ENCODE measurements around a stretch of chr10.

GRCh38 chr10:19941070-19941669, 124.9 kb downstream of the PLXDC2 start:
- RRBS: no CpG with 5 or more reads among the region's 4 CpGs

- RRBS: no CpG with 5 or more reads among the region's 13 CpGs
Observed at GRCh38 chr10:20120701-20121613, 304.7 kb downstream of the PLXDC2 start.

DNA sequence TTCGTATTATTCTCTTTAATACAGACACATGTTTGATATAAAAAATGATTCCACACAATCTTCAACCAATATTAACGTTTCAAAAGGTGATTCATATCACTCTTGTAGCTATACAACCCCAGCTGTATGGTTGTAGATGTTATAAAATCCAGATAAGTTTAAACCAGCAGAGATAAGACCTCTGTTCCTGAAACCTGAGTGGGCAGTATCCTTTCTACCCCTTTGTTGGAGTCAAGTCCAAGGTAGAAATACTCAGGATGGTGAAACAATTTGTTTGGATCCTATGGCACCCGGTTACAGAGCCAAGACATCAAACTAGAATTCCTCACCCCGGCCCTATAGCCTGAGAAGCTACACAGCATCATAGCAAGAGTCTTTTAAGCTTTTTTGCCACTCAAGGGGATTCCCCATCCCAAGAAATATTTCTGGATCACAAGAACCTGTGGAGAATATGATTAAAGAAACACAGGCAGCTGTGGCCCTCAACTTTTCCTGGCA, 437.6 kb downstream of the PLXDC2 start:
- RRBS: no CpG with 5 or more reads among the region's 4 CpGs

DNA sequence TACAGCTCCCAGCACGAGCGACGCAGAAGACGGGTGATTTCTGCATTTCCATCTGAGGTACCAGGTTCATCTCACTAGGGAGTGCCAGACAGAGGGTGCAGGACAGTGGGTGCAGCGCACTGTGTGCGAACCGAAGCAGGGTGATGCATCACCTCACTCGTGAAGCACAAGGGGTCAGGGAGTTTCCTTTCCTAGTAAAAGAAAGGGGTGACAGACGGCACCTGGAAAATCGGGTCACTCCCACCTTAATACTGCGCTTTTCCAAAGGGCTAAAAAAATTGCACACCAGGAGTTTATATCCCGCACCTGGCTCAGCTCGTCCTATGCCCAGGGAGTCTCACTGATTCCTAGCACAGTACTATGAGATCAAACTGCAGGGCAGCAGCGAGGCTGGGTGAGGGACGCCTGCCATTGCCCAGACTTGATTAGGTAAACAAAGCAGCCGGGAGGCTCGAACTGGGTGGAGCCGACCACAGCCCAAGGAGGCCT, 341.6 kb downstream of the NEBL start:
- RRBS: no CpG with 5 or more reads among the region's 18 CpGs

DNA sequence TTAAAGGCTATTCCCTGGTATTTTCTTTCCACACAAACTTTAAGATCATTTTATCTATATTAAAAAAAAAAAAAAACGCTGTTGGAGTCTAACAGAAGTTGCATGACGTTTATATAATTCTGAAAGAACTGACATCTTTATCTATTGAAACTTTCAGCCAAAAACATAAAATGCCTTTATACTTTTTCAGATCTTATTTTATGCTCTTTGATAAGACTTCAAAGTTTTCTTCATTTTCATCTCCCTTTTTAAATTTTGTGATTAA, 29.2 kb downstream of the NEBL start:
- RRBS: no CpG with 5 or more reads among the region's 2 CpGs

DNA sequence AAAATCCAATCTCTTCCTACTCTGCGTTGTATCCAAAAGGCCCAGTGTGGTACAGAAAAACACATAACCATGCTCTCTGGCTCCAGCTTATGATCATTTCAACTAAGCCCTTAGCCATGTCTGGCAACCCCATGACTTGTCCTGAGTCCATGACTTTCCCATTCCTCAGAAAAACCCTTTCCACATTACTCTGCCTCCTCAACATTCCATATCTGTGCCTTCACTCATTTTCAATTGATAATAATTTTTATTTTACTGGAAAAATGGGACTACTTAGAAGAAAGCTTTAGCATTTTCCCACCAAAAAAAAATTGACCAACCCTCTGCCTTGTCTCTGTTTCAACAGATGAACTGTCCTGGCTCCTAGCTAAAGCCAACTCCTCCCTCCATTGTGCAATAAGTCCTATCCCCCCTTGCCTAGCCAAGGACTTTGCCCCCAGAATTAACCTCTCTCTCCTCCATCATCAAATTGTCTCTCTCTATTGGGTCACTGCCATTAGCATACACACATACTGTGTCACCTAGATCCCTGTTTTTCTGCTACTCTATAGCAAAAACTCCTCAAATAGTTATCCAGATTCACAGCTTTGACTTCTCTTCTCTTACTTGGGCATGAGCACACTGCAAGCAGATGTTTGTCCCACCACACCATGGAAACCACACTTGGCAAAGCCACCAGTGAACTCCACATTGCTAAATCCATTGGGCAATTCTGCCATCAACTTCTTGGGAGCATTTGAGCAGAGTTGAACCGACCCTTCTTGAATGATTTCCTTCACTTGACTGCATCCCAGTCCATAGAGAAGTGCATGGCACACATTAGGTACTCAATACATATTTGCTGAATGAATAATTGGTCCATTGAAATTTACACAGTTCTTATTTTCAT, 91.3 kb upstream of the NEBL start:
- RRBS: no CpG with 5 or more reads among the region's 2 CpGs

- RRBS: no CpG with 5 or more reads among the region's 7 CpGs
Observed at GRCh38 chr10:20995820-20996308, 98.8 kb upstream of the NEBL start.

DNA sequence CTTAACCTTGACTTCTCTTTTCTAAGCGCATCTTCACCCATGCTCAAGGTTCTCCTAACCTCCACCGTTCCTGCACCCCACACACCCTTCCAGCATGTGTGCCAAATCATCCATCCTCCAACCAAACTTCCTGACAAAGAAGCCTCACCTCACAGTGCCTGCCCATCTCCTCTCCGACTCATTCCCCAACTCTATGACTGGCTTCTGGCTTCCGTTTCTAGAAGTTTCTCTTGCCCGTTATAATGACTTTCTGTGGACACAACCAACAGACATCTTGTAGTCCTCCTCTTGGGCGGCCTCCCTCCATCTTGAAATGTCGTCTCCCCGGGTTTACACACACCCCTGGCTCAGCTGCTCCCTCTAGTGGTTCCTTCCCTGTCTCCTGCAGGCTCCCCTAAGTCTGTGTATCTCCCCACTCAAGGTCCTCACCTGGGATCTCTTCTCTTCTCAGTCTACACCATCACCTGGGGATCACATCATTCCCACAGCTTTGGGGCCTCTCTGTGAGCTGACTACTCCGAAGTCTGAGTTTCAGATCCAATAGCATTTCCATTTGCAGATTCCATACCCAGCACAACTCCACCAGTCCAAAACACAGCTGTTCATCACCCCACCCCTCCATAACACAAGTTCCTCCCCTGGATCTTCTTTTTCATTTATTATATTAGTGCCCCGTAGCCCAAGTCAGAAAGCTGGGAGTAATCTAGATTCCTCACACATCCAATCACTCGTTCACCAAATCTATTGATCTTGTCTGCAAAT, 123.5 kb upstream of the NEBL start:
- RRBS: no CpG with 5 or more reads among the region's 11 CpGs

DNA sequence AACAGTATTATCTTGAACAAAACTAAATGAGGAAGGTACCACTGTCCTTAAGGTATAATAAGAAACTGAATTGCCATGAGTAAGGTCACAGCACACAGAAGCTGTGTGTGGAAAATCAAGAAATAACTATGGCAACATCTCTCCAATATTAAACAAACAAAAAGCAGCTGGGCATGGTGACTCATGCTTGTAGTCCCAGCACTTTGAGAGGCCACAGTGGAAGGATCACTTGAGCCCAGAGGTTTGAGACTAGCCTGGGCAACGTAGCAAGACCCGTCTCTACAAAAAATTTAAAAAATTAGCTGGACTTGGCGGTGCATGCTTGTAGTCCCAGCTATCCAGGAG, 195.5 kb downstream of the SKIDA1 start:
- RRBS: no CpG with 5 or more reads among the region's 3 CpGs

- RRBS: no CpG with 5 or more reads among the region's 6 CpGs
Observed at GRCh38 chr10:21336408-21336848, 189.1 kb downstream of the SKIDA1 start.

DNA sequence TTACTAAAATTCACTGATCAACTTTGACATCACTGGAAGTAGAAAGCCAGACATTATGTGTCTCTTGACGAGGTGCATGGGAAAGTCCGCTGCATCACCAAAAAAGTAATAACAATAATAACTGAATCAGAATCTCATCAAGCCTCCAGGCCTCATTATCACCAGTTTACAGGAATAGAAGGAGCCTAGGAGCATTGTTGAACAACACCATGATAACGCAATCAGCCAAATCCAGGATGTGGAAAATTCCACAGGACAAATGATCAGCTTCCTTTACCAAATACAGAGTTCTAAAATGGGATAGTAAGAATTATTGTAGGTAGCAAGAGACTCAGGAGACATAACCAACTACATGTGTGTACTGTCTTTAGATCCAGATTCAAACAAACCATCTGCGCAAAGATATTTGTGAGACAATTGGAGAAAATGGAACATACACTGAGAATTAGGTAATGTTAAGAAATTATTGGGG, 160.6 kb downstream of the SKIDA1 start:
- RRBS: no CpG with 5 or more reads among the region's 4 CpGs

DNA sequence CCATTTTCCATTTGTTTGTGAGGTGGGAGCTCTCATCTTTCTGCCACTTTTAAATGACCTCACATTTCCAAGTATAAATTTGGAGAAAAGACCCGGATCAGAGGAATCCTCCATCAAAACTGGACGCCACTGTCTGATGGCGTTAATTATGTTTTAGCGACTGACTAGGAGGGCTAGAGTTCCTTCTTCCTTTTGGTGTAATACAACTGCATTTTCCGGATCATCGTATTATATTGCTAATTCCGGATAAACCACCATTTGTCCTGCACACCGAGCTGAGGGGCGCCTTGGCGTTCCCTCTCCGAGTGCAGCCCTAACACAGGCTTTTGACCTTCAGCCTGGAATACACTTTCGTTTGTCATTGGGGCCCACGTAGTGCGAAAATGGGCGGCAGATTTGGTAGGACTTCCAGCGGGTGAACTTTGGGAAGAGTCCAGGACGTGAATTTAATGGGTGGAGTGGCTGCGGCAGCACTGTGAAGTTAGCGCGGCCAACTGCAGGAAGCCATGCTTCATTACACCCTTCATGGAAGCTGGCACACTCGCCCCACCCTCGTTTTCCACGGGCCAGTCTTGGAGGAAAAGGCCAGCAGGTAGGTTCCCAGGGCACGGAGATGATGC, 672 bp upstream of the MLLT10 start:
- RRBS: no CpG with 5 or more reads among the region's 24 CpGs

DNA sequence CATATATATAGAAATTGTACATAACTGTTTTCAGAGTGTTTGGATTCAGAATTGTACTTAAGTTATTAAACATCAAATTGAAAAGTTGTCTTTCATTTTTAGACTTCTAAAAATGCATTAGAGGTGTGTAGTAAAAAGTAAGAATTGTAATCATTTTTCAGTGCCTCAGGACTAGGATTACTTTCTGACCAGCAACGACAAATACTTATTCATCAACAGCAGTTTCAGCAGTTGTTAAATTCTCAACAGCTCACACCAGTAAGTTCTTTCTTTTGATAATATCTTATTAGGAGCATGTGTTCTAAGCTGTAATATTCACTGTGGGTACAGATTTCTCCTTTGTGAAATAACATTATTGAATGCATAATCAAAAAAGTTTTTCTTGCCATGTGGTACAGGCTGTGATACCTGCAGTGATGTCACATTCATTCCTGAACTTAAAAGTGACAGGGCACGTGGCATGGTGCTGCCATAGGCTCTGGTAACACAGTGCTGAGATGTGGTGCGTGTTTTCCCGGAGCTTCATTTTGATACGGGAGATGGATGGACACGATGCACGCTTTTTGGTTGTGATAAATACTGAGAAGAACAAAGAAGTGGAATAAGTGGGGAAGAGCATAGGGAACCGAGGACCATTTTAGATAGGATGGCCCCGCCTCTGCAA, 201.1 kb downstream of the MLLT10 start:
- RRBS: no CpG with 5 or more reads among the region's 9 CpGs

DNA sequence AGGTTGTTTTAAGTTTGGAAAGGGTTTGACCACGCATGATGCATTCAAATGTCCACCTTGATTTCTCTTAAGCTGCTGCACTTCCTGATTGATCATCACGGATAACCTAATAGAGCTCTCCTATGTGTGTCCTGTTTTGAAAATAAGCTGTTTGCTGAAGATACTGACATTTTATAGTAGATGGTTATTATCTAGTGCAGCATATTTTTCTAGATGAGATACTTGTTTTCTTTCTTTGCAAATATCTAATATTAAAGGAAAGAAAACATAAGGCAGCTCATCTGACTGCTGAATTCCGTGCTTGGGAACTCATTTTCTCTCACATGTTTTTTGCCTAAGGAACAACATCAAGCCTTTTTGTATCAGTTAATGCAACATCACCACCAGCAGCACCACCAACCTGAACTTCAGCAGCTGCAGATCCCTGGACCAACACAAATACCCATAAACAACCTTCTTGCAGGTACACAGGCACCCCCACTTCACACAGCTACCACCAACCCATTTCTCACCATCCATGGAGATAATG, 205.7 kb downstream of the MLLT10 start:
- RRBS: no CpG with 5 or more reads among the region's 3 CpGs

- RRBS: no CpG with 5 or more reads among the region's 3 CpGs
Observed at GRCh38 chr10:22230860-22231169, 13.0 kb upstream of the EBLN1 start.

DNA sequence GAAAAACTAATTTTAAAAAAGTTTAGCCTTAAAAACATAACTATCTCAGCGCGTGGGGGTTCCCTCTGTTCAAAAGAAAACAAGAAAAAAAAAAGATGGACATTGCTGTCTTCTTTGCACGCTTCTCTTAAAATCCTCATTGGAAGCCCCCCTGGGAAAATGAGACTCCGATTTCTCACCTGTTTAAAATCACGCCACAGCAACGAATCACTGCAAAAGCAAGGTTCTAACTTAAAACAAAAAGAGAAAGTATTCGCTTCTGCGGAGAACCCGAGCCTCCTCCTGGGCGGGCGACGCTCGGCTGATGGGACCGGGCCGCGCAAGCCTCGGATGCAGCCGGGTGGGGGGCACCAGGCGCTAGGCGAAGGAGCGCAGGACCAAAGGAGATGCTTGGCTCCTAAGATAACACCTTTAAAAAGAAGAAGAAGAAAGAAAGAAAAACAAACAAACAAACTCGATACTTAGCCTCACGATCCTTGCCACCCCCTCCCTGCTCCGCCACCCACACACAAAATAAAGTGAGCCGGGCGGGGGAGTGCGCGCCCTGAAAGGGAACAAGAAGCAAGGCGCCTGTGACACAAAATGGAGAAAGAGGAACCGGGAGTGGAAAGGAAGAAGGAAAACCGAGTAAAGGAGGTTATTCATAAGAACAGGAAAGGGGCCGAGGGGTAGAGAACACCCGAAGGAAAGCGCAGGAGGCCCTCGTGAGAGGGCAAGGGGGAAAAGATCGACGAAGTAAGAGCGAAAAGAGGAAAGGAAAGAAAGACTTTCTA, 33.9 kb upstream of the EBLN1 start:
- RRBS: 2% methylated on average over 6 of the region's 38 CpGs

DNA sequence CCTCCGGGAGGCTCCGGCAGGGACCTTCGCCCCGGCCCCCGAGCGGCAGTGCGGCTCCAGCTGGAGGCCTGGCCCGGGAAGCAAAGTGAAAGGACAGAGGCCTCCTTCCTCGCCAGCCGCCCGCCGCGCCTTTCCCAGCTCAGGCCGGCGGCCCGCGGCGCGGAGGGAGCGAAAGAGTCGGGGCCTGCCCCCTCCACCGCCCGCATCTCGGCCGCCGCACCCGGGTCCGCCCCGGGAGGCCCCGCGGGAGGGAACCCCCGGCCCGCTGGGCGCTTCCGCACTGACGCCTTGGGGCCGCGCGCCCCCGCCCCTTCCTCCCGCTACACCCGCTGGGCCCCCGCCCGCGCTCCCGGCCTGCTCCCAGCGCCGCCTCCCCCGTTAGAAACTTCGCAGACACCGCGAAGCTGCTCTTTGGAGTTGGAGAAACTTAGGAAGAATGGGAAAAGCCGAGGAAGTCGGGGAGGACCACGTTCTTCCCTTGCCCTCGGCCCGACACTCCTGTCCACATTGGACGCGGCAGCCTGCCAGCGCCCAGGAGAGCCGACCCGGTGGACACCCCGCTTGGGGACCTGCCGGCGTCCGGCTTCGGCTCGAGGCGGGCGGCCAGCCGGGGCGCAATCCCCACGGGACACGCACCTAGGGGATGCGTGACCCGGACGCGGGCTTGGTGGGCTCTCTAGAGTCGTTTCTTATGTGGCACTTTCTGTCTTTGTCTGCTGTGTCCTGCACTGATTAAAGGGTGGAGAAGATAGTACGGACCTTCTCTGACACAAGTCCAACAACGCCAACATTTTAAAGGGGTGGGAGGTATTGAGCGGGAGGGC, 4.3 kb upstream of the SPAG6 start:
- RRBS: 1% methylated on average over 41 of the region's 82 CpGs

DNA sequence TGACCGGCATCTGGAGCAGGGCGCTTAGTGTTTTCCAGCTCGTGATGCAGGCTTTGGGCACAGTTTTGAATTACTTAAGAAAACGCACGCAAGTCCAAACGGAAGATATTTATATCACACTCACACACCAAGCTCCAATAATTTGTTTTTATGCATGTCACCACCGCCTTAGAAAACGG, 3.8 kb upstream of the SPAG6 start:
- RRBS: no CpG with 5 or more reads among the region's 8 CpGs

DNA sequence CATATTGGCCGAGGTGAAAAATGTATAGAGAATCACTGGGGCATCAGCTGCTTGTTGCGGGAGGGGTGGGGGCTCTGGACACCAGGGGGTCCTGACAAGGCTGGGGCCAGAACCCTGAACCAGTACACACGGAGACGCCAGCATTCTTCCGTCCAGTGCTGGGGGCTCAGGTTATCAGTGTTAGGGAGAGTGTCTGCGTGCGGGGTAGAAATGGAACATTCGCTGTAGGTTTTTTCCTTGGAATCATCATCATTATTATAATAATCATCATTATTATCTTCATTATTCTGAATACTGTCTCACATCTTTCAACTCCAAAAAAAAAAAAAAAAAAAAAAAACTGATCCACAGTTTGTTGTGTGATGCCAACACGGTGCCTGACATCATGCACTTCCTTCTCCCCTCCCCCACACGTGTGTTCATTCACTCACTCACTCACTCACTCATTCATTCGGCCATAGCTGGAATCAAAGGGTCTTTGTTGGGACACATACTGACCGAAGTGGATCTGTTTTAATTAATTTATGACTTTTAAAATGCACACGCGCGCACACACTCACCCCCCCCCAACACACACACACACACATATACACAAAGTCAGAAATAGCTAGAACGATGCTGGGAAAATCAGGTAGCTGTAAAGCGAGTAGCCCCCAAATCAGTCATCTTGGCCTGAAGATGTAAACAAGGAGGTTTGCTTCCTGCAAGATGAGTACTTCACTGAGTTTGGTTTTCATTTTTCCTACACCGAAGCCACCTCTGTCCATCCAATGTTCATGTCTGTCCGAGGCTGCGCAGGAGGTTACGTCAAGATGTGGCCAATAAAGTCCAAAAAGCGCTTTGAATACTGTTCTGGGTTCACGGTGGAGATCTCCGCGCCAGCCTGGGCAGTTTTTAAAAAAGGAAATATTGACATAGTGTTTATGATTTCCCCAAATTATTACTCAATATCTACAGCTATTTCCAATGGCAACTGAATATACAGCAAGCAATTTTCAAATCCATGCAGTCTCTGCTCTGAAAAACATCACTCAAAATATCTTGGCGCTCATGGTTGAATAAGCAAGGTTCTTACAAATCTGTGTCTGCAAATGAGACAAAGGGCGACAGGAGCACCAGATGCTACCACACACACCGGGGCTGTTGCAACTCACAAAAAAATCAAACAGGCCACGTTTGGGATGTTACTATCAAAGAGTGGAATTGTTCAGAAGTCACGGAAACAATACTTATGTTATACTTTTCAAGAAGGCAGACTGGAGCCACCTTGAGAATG, 177.5 kb downstream of the PIP4K2A start:
- RRBS: no CpG with 5 or more reads among the region's 30 CpGs

All from choroid plexus epithelial cell (primary cell).